Measurements from ENCODE around the gene ZNF282.

- RRBS: under 1% methylated on average over 7 of the region's 66 CpGs
CAGE:
- cytosol, long polyA plus RNA: start-site peak on the minus strand at chr7:143836697-143836731, 19 and 25 reads in 2 replicates
- long polyA plus RNA: no peak
- nucleus, long polyA plus RNA: start-site peak on the minus strand at chr7:143836693-143836738, 36 and 91 reads in 2 replicates
Observed at GRCh38 chr7:143836415-143837314, 65.3 kb downstream of the TCAF1 start.

DNA sequence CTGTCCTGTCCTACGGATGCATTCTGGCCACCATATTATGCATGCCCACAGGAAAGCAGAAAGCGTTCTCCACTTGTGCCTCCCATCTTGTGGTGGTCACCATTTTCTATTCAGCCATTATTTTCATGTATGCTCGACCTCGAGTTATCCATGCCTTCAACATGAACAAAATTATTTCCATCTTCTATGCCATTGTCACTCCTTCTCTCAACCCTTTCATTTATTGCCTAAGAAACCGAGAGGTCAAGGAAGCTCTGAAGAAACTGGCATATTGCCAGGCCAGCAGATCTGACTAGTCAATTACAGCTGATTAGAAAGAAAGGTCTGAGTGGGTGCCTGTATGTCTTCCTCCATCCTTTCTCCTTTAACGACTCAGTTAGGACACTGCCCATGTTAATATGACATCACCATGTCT lies 4.5 kb downstream of the OR6B1 start:
- RRBS: no CpG with 5 or more reads among the region's 6 CpGs
CAGE:
- cytosol, long polyA plus RNA: no peak
- long polyA plus RNA: no peak
- nucleus, long polyA plus RNA: no peak

DNA sequence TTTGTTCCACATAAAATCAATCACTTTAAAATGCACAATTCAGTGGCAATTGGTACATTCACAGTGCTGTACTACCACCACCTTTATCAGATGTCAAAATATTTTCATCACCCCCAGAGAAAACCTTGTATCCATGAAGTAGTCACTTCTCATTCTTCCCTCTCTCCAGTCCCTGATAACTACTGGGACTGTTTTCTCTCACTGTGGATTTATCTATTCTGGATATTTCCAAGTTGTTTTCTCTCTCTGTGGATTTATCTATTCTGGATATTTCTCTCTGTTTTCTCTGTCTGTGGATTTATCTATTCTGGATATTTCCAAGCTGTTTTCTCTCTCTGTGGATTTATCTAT lies 435.4 kb upstream of the CNTNAP2 start:
CAGE:
- cytosol, long polyA plus RNA: no peak
- long polyA plus RNA: no peak
- nucleus, long polyA plus RNA: no peak

DNA sequence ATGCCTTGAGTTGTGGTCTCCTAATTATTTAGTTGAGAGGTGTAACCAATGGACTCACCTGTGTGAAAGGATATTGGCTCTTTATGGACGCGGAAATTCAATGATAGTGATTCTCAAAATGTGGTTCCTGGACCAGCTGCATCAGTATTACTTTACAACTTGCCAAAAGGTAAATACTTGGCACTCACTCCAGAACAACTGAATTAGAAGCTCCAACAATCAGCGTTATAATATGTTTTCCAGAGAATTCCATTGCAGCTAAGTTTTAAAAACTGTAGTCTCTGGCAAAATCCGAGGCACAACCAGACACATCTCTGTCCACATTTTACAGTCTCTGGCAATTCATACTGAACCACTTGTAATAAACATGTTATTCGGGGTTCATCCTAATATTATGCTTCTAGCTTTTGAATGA lies 1144.1 kb downstream of the CNTNAP2 start:
- RRBS: no CpG with 5 or more reads among the region's 5 CpGs
CAGE:
- cytosol, long polyA plus RNA: no peak
- long polyA plus RNA: no peak
- nucleus, long polyA plus RNA: no peak

DNA sequence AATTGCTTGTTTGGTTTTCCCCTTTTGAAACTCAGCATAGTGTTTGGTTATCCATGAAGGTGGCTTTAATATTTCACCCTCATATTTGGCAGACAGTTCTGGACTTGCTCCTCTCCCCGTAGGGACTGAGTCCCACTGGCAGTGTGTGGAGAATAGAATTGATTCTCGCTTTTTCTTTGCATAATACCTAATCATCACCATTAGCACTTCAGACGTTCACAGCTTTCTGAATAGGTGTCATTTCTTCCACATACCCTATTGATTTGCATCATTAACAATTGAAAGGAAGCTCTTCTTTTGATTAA lies 250.2 kb upstream of the C7orf33 start:
- RRBS: no CpG with 5 or more reads among the region's 3 CpGs
CAGE:
- cytosol, long polyA plus RNA: no peak
- long polyA plus RNA: no peak
- nucleus, long polyA plus RNA: no peak

GRCh38 chr7:148572002-148572650 lies 18.4 kb upstream of the C7orf33 start:
- RRBS: no CpG with 5 or more reads among the region's 10 CpGs
CAGE:
- cytosol, long polyA plus RNA: no peak
- long polyA plus RNA: no peak
- nucleus, long polyA plus RNA: no peak

DNA sequence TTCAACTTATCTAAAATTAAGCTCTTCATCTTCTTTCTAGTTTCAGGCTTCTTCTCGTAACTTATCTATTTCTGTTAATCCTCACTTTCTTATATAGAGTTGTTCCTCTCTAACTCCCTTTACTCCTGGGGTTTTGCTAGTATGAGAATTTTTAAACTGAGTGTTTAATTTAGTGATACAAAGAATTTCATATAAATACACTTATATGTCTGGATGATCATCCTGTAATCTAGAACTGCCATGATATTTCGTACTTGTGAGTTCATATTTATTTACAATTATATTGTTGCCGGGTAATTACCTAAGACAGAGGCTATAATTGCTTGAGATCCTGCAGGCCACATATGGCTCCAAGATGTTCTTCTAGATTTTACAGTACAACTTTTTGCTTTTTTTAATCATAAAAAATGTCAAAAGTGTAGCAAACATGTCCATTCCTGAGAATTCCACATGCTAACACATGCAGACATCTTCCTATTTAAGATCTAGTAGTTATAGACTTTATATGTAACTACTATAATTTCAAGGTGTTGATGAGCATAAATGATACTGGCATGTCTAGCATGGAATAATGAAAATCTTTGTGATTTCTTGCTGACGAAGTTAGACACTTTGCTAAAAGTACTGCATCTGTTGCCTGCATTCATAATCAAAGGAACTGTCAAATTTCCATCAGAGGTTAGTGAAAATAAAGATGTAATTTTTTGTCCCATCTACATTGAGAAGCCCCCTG lies 17.2 kb downstream of the CUL1 start:
- RRBS: no CpG with 5 or more reads among the region's 4 CpGs
CAGE:
- cytosol, long polyA plus RNA: no peak
- long polyA plus RNA: no peak
- nucleus, long polyA plus RNA: no peak

DNA sequence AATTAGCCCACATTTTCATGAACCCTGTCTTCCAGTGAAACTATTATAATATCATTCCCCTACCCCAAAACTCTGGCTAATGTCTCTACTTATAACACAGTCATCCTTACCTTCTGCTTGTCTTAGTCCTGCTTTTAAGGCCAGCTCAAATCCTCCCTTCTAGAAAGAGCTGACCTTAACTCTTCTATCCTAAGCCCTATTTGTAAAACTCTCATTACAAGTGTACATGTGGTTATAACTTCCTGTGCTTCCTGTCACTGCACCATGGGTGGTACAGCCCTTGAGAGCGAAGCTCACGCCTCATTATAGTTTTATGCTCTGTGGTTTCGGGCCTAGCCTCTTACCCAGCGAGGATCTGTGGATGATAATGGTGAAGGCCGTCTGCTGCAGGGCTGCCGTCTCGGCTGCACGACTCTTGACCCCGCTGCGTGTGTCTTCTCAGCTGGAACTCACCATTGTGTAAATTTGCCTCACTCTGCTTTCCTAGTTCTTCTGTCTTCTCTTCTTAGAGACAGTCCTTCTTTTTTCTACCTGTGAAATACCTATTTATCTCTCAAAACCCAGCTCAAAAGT lies 74.6 kb downstream of the CUL1 start:
- RRBS: no CpG with 5 or more reads among the region's 10 CpGs
CAGE:
- cytosol, long polyA plus RNA: no peak
- long polyA plus RNA: no peak
- nucleus, long polyA plus RNA: no peak

DNA sequence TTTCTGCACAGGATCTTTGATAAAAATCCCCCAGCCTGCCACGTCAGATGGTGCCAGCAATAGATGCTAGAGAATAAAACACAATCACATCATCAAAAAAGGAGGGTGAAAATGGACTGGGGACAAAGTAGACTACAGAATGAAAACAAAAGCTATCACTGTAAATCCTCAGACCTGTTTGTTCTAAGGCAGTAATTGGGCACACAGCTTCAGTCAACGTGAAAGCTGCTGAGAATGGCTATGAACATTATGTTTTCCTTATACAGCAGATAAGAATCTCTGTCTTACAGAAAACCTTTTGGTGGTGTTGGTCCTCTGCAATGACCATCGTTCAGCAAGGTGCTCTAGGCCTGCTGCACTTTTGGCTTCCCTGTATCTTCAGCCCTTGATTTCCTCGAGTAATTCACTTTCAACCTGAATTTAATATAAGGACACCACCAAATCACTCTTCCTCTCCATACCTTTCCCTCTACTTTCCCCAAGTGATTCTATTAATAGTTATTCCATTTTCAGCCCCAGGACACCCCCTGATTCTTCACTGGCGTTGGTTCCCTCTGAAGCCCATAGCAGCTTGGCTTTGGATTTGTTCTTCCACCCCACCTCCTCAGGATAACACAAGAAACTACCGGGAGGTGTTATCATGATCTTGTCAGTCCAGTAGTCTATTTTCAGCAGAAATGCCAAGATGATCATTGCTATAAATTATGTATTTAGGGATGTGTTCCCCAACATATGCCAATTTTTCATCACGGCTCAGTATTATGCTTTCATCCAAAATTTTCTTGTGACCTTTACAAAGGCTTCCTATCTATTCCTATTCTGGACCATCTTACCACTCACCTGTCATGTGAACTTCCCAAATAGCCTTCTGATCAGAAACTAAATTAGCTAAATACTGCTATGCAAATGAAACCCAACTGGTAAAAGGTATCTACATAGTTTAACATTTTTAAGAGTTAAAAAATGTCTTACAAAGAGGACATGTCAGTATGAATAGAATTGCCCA lies 72.1 kb downstream of the EZH2 start:
- RRBS: no CpG with 5 or more reads among the region's 7 CpGs
CAGE:
- cytosol, long polyA plus RNA: no peak
- long polyA plus RNA: no peak
- nucleus, long polyA plus RNA: no peak

GRCh38 chr7:148966672-148967105 lies 61.6 kb downstream of the PDIA4 start:
- RRBS: no CpG with 5 or more reads among the region's 22 CpGs
CAGE:
- cytosol, long polyA plus RNA: no peak
- long polyA plus RNA: no peak
- nucleus, long polyA plus RNA: no peak

DNA sequence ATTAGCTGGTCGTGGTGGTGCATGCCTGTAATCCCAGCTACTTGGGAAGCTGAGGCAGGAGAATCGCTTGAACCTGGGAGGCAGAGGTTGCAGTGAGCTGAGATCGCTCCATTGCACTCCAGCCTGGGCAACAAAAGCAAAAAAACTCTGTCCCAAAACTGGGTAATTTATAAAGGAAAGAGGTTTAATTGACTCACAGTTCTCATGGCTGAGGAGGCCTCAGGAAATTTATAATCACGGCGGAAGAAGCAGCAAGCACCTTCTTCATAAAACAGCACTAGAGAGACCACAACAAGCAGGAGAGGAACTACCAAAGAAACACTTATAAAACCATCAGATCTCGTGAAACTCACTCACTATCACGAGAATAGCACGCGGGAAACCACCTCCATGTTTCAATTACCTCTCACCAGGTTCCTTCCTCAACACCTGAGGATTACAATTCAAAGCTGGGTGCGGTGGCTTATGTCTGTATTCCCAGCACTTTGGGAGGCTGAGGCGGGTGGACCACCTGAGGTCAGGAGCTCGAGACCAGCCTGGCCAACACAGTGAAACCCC lies 48.5 kb downstream of the PDIA4 start:
- RRBS: no CpG with 5 or more reads among the region's 12 CpGs
CAGE:
- cytosol, long polyA plus RNA: no peak
- long polyA plus RNA: no peak
- nucleus, long polyA plus RNA: no peak

DNA sequence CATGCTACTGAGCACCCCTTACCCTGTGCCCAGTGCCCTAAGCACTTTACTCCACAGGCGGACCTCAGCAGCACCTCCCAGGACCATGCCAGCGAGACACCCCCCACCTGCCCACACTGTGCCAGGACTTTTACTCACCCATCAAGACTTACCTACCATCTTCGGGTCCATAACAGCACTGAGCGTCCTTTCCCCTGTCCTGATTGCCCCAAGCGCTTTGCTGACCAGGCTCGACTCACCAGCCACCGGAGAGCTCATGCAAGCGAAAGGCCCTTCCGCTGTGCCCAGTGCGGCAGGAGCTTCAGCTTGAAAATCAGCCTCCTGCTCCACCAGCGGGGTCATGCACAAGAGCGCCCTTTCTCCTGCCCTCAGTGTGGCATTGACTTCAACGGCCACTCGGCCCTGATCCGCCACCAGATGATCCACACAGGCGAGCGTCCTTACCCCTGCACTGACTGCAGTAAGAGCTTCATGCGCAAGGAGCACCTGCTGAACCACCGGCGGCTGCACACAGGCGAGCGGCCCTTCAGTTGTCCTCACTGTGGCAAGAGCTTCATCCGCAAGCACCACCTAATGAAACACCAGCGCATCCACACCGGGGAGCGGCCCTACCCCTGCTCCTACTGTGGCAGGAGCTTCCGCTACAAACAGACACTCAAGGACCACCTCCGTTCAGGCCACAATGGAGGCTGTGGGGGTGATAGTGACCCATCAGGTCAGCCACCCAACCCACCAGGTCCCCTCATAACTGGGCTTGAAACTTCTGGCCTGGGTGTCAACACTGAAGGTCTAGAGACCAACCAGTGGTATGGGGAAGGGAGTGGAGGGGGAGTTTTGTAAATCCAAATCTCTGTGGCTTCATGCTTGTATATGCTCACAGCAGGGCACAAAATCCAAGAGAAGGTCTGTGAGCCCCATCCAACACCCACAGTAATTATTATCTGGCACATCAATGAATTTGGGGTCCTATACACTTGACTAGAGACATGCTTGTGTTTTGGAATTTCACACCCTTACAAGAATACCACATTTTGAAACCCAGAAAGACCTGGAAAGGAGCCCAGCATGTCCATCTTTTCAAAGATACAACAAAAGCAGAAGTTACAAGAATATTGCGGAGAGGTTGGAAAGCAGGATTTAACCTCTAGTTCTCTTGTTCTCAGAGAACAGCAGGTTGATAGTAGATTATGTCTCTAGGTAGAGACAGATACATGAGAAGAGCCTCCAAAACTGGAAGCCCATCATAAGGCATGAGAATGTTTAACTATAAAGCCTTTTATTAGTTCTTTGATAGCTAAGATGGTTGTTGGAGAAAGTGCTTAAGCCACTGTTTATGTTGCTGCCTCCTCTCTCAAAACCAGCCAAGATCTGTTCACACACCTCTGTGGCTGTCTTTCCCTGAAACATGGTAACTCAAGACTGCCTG lies 15.9 kb upstream of the ZNF282 start:
- RRBS: 97% methylated on average over 6 of the region's 29 CpGs
CAGE:
- cytosol, long polyA plus RNA: no peak
- long polyA plus RNA: no peak
- nucleus, long polyA plus RNA: no peak

DNA sequence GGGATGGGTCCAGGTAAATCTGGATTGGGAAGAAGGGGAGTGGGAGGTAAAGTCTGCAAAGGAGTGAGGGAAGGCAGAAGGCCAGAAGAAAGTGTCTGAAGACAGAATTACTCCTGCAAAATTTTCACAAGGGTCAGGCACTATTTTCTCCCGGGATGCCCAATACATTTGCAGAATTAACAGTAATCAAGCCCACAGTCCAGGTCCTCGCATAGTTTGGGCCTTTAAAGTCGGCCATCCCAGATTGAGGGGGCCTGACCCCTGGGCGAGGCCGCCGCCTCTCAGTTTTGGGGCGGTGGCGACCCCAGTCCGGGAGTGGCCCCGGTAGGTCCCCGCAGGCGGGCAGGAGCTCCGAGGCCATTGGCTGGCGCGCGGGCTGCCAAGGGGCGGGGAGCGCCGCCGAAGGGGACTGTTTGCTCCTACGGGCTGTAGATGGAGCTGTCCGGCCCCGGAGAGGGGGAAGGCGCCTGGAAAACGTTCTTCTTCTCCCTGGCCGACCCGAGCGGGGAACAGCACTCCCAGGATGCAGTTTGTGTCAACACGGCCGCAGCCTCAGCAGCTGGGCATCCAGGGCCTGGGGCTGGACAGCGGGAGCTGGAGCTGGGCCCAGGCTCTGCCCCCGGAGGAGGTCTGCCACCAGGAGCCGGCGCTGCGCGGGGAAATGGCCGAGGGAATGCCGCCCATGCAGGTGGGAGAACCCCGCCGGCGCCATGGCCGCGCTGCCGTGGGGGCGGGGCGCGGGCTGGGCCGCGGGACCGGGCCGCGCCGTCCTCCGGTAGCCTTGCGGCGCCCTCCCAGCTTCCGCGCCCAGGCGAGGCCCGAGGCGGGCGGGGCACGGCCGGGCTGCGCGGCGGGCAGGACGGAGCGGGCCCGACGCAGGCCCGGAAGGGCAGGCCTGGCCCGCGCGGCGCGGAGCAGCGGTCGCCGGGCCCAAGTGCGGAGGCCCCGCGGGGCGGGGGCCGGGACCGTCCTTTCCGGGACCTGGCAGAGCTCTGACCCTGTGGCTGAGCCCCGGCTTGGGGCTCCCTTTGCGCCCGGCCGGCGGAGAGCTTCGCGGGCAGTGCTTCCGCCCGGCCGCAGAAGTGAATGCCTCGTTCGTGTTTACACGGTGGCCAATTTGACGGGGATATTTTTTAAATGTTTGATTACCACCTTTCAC lies at the start of gene ZNF282:
ZNF282 (plus strand) TSS at position 480 of the 1,159 bp plus-strand sequence.
- RRBS: 1% methylated on average over 51 of the region's 101 CpGs
CAGE:
- cytosol, long polyA plus RNA: start-site peak on the plus strand centred at position 531 of the sequence, 211 bp wide, 595 and 539 reads in 2 replicates
- long polyA plus RNA: start-site peak on the plus strand centred at position 552 of the sequence, 242 bp wide, 651 and 580 reads in 2 replicates
- nucleus, long polyA plus RNA: start-site peak on the plus strand centred at position 515 of the sequence, 221 bp wide, 680 and 898 reads in 2 replicates

- RRBS: no CpG with 5 or more reads among the region's 26 CpGs
CAGE:
- cytosol, long polyA plus RNA: no peak
- long polyA plus RNA: no peak
- nucleus, long polyA plus RNA: no peak
Observed at GRCh38 chr7:149224863-149225304, 14.6 kb upstream of the ZNF212 start.

- RRBS: no CpG with 5 or more reads among the region's 3 CpGs
CAGE:
- cytosol, long polyA plus RNA: no peak
- long polyA plus RNA: no peak
- nucleus, long polyA plus RNA: no peak
Observed at GRCh38 chr7:149228607-149229088, 10.8 kb upstream of the ZNF212 start.

GRCh38 chr7:149250146-149250565 lies 10.7 kb downstream of the ZNF212 start:
- RRBS: no CpG with 5 or more reads among the region's 18 CpGs
CAGE:
- cytosol, long polyA plus RNA: no peak
- long polyA plus RNA: no peak
- nucleus, long polyA plus RNA: no peak

- RRBS: no CpG with 5 or more reads among the region's 18 CpGs
CAGE:
- cytosol, long polyA plus RNA: no peak
- long polyA plus RNA: no peak
- nucleus, long polyA plus RNA: no peak
Observed at GRCh38 chr7:149287397-149288342, 25.7 kb downstream of the ZNF783 start.

DNA sequence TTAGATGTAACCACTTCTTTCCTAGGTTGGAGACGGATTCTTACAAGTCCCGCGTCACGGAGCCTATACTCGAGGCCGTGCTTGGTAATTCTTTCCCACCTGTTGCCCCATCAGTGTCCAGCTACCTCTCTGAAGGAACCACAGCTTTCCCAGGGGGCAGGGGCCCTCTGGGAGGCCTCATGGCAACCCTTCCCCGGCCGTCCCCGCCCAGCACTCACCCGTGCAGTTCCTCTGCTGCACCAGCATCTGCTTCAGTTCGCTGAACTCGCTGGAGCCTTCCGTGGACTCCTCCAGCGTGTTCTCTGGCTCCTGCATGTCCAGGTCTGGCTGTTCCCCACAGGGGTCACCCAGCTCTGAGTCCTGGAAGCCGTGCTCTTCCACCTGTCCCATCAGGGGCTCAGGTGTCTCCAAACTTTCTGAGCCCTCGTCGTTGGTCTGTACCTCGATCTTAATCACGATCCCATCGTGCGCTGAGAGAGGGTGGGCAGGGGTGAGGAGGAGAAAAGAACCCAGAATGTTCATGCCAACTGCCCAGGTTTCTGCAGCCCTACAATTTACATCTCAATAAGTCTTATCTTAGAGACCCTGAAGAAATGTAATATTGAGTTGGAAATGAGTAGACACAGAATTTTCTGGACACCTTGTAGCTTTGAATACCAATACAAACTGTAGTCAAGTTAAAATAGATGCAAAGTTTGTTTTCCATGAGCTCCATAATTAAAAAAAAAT lies 24.3 kb downstream of the ZNF777 start:
- RRBS: no CpG with 5 or more reads among the region's 21 CpGs
CAGE:
- cytosol, long polyA plus RNA: no peak
- long polyA plus RNA: no peak
- nucleus, long polyA plus RNA: no peak

GRCh38 chr7:149473382-149473737 lies 12.5 kb upstream of the ZNF777 start:
- RRBS: no CpG with 5 or more reads among the region's 6 CpGs
CAGE:
- cytosol, long polyA plus RNA: no peak
- long polyA plus RNA: no peak
- nucleus, long polyA plus RNA: no peak

DNA sequence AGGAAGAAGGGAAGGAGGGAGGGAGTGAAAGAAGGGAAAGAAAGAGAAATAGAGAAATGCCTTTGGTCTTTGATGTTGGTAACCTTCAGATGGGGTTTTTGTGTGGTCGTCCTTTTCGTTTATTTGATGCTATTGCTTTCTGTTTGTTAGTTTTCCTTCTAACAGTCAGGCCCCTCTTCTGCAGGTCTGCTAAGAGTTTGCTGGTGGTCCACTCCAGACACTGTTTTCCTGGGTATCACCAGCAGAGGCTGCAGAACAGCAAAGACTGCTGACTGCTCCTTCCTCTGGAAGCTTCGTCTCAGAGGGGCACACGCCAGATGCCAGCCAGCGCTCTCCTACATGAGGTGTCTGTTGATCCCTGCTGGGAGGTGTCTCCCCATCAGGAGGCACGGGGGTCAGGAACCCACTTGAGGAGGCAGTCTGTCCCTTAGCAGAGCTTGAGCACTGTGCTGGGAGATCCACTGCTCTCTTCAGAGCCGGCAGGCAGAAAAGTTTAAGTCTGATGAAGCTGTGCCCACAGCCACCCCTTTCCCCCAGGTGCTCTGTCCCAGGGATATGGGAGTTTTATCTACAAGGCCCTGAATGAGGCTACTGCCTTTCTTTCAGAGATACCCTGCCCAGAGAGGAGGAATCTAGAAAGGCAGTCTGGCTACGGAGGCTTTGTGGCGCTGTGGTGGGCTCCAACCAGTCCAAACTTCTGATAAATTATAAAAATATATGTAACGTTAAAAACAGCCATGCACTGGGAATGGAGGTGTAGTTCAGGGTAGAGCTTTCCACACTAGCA lies 99.2 kb upstream of the ZNF746 start:
- RRBS: no CpG with 5 or more reads among the region's 10 CpGs
CAGE:
- cytosol, long polyA plus RNA: no peak
- long polyA plus RNA: no peak
- nucleus, long polyA plus RNA: no peak

Measured in IMR-90 (cell line).